Osteoblast (primary cell): ENCODE measurements around a stretch of chr6.

GRCh38 chr6:35727943-35728854 lies 8.6 kb upstream of the ARMC12 start:
- CAGE, long polyA plus RNA: no peak
- RRBS: 1% methylated on average over 31 of the region's 59 CpGs

- CAGE, long polyA plus RNA: no peak
- RRBS: no CpG with 5 or more reads among the region's 7 CpGs
These were observed 7.4 kb upstream of the ARMC12 start for GRCh38 chr6:35729236-35730107.

DNA sequence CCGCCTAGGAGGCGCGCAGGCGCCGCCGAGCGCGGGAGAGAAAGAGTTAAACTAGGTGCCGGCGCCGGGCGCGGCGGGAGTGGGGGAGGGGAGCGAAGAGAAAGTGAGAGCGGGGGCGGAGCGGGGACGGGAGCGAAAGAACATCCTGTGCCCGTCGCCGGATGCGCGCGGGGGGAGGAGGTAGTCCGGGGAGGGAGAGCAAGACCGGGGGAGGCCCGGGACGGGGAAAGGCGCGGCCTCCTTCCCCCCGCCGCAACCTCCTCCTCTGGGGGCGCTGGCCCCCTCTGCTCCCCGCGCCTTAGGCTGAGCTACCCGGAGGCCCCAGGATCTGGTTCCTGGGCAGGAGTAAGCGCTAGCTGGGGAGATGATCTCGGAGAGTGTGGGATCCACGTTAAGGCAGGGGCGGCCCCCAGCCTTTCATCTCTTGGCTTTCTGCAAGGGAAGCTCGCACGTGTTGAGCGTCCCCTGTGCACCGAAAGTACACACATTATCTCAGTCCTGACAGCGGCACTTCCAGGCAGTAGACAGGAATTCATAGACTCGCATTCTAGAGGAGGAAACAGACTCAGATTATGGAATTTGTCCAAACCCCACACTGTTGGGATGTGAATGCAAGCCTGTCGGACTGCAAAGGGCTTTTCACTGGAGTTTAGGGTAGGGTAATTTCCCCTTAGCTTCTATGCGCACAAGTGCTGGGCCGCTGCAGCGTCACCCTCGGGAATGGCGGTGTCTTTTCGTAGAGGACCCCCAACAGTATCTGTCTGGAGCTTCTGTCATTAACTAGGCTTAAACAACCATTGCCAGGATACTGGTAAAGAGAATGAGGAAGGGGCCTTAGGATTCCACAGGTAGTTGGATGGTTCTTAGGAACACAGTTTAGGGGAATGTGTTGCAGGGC lies 4.7 kb upstream of the ARMC12 start:
- CAGE, long polyA plus RNA: no peak
- RRBS: under 1% methylated on average over 22 of the region's 55 CpGs

DNA sequence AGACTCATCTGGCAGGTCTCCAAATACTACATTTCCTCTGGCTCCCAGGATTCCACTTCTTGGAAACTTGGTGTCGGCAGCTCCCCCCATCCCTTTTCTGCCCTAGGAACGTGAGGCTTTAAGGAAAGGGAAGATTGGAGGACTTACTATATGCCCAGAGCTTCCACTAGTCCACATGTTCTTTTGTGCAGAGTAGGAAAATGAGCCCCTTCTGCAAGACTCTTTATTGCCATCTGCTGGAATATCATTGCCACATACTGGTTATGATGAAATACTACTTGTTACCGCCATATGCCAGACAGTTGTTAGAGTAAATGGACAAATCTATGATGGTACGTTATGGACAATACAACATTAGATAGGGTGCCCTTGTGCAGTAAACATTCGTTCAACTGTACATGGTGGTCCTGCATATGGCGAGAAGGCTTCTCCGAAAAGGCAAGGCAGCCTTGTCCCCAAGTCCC lies 687 bp downstream of the ARMC12 start:
- CAGE, long polyA plus RNA: no peak
- RRBS: no CpG with 5 or more reads among the region's 7 CpGs

GRCh38 chr6:35787197-35787986 lies 6.6 kb downstream of the CLPSL1 start:
- CAGE, long polyA plus RNA: no peak
- RRBS: no CpG with 5 or more reads among the region's 15 CpGs

DNA sequence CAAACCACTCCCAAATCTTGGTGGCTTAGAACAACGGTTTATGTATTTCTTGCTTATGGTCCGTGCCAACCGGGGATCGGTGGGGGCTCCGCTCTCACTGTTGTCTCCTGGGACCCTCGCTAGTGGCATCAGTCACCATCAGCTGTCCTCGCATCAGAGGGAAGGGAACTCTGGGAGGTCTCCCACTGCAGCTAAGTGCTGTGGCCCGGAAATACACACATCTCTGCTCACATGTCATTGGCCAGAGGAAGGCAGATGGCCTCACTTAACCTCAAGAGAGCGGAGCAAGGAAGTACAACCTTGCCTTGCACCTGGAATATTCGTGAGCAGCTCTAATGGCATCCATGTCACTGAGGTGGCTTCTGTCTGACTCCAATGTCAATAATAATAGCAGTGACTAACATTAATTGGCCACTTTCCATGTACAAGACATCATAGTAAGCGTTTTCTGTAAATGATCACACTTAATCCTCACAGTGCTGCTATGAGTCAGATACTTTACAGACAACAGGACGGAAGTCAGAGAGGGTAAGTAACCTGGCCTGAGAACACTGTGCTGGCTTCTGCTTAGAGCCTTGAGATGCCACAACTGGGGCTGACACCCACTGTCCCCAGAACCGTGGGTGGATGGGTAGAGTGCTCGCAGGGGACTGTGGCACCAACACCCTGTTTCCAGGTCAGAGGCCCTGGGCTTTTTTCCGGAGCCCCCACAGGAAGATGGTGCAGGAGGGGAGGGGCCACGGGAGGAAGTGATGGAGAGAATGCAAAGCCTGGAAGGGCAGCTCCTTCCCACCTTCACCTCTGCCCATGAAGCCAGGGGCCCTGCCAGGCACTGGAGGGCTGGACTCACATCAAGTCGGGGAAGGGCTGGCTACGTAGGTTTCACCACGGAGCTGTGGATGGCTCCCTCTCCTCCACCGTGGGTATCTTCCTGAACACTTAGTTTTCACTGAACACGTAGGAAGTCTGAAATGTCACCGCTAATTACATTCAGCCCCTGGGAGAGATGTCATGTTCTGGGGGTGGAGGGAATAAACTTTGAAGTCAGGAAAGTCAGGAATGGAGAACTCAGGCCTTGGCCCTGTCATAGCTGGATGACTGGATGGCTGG lies 6.1 kb downstream of the LHFPL5 start:
- CAGE, long polyA plus RNA: no peak
- RRBS: no CpG with 5 or more reads among the region's 22 CpGs

DNA sequence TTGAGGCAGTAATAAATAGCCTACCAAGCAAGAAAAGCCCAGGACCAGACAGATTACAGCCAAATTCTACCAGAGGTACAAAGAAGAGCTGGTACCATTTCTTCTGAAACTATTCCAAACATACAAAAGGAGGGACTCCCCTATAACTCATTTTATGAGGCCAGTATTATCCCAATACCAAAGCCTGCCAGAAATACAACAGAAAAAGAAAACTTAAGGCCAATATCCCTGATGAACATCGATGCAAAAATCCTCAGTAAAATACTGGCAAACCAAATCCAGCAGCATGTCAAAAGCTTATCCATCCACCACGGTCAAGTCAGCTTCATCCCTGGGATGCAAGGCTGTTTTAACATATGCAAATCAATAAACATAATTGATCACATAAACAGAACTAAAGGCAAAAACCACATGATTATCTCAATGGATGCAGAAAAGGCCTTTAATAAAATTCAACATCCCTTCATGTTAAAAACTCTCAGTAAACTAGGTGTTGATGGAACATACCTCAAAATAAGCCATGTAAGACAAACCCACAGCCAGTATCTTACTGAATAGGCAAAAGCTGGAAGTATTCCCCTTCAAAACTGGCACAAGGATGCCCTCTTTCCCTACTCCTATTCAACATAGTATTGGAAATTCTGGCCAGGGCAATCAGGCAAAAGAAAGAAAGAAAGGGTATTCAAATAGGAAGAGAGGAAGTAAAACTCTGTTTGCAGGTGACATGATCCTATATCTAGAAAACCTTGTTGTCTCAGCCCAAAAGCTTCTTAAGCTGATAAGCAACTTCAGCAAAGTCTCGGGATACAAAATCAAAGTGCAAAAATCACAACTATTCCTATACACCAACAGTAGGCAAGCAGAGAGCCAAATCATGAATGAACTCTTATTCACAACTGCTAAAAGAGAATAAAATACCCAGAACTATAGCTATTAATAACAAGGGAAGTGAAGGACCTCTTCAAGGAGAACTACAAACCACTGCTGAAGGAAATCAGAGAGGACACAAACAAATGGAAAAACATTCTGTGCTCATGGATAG lies 43.4 kb upstream of the MAPK13 start:
- CAGE, long polyA plus RNA: no peak
- RRBS: no CpG with 5 or more reads among the region's 3 CpGs

DNA sequence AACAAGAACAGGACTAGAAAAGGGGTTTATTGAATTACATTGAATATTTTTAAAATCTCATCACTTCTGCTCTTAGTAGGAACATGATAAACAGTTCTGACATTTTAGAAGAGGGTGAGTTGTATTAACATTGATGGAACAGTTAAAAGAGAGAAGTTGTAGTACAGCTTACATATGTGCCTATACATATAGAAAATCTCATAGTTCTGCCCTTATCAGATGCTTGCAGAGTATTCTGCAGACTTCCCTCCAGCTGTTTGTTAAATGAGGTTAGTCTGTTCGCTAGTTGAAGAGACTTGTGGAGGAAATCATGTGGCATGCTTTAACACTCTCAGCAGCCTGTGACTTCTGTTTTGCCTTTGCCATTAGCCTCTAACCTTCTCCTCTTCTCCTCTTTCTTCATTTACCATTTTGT lies 31.1 kb upstream of the MAPK13 start:
- CAGE, long polyA plus RNA: no peak
- RRBS: no CpG with 5 or more reads among the region's 1 CpG

DNA sequence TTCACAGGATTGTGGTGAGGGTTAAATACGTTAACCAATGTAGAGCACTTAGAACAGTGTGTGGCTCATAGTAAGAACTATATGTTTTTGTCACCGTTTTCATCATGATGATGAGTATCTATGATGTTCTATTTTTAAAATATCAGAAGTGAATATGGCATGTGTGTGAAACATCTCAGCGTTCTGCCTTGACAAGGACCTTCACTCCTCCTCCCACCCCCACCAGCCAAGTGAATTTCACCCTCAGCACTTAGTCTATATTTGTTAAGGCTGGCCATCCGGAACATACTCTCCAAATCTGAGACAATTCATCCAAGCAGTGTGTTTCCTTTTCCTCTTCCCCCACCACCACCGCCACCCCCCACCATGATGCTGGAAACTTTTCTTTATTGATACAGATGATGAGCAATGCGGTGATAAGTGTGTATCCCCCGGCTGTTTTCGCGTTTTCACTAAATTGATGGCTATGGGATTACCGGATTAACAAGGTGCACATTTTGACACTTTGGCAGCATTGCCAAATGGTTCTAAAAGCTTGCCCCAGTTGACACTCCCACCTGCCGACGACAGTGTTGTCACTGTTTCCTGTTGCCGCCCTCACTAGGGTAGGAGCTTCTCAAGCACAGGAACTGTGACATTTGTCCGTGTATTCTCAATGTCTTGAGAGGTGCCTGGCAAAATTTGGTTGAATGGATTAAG lies 10.0 kb upstream of the MAPK13 start:
- CAGE, long polyA plus RNA: no peak
- RRBS: 41% methylated on average over 3 of the region's 14 CpGs

GRCh38 chr6:36200472-36201766 lies 4.4 kb downstream of the BRPF3 start:
- CAGE, long polyA plus RNA: no peak
- RRBS: no CpG with 5 or more reads among the region's 27 CpGs

DNA sequence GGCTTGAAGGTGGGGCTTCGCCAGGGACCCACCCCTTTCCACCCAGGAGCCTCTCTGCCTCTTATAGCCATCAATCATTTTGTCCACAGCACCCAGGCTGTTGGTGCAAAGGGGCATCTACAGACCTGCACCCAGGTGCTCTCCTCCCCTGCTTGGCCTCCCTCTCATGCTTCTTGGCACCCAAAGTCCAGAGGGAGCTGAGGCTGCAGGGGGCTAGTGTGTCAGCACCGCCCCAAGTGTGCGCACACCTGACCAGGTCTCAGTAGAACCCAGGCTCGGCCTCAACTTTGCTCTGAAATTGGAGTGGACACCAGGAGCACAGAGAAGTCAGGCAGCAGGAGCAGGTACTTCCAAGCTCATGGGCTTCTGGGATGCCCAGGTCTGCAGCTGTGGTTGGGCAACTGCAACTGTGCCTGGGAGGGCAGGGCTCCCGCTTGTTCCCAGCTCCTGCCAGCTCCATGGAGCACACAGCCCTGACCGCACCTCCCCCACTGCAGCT lies 37.1 kb downstream of the STK38 start:
- CAGE, long polyA plus RNA: no peak
- RRBS: no CpG with 5 or more reads among the region's 6 CpGs

DNA sequence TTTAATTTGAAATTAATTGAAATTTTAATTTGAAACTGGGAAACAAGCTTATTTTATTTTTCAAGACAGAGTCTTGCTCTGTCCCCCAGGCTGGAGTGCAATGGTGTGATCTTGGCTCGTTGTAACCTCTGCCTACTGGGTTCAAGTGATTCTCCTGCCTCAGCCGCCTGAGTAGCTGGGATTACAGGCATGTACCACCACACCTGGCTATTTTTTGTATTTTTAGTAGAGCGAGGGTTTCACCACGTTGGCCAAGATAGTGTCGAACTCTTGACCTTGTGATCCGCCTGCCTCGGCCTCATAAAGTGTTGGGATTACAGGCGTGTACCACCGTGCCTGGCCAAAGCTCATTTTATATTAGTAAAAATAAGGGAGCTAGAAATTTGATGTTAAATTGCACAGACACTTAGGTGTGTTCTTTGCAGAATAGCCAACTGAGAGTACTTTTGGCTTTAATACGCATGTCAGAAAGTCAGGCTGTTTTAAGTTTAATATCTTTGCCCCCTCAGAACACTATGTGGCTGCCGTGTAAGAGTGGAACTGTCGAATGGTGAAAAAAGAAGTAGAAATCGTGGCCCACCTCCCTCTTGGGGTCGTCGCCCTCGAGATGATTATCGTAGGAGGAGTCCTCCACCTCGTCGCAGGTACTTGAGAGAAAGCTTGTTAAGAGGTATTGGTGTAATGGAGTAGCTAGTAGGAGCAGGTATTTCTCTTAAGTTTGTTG lies 4.3 kb downstream of the SRSF3 start:
- CAGE, long polyA plus RNA: no peak
- RRBS: no CpG with 5 or more reads among the region's 19 CpGs

DNA sequence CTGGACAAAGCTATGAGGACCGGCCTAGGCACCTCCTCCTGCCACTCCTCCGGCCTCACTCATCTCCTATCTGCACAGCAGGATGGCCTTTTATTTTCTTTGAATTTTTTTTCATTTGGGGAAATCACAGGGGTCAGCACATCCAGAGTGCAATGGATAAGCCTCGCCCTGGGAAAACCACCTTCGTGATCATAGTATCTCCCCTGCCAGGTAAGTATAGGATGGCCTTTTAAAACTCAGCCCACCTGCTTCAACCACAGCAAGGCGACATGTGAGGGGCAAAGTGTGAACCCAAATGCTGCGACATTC lies 39.1 kb upstream of the CDKN1A start:
- CAGE, long polyA plus RNA: no peak
- RRBS: no CpG with 5 or more reads among the region's 6 CpGs

- CAGE, long polyA plus RNA: no peak
- RRBS: no CpG with 5 or more reads among the region's 5 CpGs
These were observed 13.9 kb upstream of the CDKN1A start for GRCh38 chr6:36664680-36664933.

GRCh38 chr6:36683799-36684175 lies 5.3 kb downstream of the CDKN1A start:
- CAGE, long polyA plus RNA: no peak
- RRBS: 86% methylated on average over 2 of the region's 11 CpGs

GRCh38 chr6:36685049-36685413 lies 6.5 kb downstream of the CDKN1A start:
- CAGE, long polyA plus RNA: no peak
- RRBS: 97% methylated on average over 2 of the region's 7 CpGs

DNA sequence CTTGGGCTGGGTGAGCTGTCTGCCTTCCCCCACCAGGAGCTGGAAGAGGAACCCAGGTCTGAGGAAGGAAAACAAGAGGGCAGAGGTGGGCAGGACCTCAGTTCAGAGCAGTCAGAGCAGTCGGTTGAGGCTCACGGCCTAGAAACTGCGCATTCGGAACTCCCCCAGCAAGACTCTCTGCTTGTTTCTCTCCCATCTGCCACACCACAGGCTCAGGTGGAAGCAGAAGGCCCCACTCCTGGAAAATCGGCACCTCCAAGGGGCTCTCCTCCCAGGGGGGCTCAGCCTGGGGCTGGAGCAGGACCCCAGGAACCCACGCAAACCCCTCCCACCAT lies 24.4 kb downstream of the RAB44 start:
- CAGE, long polyA plus RNA: no peak
- RRBS: no CpG with 5 or more reads among the region's 6 CpGs

GRCh38 chr6:36734925-36735630 lies 37.5 kb downstream of the RAB44 start:
- CAGE, long polyA plus RNA: no peak
- RRBS: no CpG with 5 or more reads among the region's 17 CpGs

DNA sequence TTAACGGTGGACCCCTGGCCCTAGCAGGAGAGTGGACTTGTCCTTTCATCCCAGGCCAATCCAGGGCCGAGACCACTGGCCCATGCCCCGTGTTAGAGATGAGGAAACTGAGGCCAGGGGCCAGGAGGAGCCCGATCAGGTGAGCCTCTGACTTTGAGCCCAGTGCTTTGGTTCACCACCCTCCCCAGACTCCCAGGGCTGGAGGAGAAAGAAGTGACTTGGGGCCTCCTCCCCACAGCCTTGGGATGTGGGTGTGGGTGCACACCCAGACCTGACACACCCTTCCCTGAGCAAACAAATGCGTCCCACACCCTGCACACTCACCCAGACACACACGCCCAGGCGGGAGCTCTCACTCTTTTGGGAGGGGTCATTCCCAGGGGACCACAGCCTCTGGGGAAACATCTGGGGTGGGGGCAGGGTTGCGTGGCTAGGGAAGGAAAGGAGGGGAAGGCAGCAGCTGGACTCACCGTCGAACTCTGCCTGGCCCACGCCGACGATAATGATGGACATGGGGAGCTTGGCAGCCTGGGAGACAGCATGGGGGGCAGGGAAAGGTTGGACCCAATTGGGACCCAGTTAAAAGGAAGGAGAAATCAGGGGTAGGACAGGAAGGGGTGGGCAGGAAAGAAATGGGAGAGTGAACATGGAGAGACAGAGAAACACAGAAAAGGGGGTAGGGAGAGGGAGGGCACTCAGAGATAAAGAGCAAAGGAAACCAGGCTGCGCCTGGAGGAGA lies 46.3 kb downstream of the RAB44 start:
- CAGE, long polyA plus RNA: no peak
- RRBS: no CpG with 5 or more reads among the region's 14 CpGs

GRCh38 chr6:36768795-36769820 lies 70.1 kb downstream of the CPNE5 start:
- CAGE, long polyA plus RNA: no peak
- RRBS: no CpG with 5 or more reads among the region's 24 CpGs